Cardiac ventricle fibroblast (primary cell): ENCODE data around the gene AQP4.

DNA sequence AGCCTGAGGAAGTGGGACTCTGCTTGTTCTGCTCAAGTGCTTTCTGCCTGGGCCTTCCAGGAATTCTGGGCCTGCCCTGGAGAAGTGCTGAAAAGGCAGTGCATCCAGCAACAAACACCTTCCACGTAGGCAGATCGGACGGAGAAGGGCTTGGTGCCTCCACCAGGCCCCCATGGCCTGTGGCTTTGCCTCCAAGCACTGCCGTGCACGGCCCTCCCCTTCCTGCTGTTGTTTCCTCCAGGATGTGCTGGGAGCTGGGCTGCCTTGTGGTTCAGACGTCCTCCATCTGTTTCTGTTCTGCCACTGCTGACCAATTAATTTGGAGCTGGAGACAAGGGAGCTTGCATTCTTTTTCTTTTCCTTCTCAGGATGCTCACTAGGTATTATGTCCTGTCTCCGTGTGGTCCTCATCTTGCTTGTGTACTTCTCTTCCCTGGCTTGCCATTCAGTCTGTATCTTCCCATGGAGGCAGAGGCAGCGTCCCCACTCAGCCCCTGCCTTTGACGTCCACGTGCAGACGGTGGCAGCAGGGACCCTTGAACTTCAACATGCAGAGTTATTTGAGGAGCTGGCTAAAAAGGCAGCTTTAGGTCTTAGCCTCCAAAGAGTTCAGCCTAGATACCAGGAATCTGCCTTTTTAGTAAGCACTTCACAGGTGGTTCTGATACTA is 197.1 kb downstream of the HRH4 start:
- RAMPAGE, long total RNA = no peak

DNA sequence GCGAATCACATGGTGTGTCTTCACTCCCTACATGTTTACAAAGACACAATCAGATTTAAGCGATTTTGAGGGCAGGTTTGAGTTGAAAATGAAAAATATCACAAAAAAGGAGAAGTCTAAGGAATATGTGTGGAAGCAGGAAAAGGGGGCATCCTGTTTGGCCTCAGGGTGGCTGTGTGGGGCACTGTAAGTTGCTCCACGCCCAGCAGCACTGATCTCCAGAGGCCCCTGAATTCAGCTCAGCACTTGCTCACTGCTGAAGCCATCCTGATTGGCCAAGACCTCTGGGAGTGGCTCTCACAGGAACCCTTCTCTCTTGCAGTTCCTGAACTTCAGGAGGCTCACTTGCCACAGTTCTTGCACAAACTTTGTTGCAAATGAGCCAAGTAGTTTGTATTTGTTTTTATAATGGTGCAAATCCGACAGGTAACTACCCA is 363.5 kb downstream of the ZNF521 start:
- RAMPAGE, long total RNA = no peak

- RAMPAGE, long total RNA = no peak
Observed at GRCh38 chr18:25284304-25284700, 67.7 kb downstream of the ZNF521 start.

DNA sequence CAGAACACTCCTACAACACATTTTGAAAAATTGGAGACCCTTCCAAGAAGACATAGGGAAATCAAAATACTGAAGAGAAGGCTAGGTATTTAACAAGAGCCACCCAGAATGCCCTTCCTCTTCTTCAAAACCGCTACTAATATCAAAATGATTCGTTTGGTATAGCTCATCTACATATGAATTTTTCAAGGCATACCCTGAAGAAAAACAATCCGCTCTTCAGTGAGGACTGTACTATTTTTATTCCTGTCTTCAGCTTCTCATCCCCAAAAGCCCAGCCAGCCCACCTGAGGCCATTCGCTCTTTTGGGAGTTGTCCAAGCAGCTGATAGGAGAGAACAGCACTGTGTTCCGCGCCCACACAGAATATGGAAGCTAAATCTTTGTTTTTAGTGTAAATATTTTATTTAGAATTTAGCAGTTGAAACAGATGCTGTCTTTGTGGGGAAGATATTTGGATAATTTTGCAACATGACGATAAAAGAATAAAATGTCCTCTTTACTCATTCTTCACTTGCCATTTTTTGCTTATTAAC is 3.6 kb downstream of the ZNF521 start:
- RAMPAGE, long total RNA = no peak

DNA sequence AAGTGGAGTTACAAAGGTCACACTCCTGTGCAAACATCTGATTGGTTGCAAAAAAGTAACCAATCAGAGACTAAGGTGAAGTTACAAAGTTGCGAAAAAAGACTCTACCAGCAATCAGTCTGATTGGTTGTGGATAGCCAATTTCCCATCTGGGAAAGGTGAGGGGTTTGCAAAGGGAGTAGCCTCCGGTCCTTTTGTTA is 131.9 kb downstream of the SS18 start:
- RAMPAGE, long total RNA = no peak

DNA sequence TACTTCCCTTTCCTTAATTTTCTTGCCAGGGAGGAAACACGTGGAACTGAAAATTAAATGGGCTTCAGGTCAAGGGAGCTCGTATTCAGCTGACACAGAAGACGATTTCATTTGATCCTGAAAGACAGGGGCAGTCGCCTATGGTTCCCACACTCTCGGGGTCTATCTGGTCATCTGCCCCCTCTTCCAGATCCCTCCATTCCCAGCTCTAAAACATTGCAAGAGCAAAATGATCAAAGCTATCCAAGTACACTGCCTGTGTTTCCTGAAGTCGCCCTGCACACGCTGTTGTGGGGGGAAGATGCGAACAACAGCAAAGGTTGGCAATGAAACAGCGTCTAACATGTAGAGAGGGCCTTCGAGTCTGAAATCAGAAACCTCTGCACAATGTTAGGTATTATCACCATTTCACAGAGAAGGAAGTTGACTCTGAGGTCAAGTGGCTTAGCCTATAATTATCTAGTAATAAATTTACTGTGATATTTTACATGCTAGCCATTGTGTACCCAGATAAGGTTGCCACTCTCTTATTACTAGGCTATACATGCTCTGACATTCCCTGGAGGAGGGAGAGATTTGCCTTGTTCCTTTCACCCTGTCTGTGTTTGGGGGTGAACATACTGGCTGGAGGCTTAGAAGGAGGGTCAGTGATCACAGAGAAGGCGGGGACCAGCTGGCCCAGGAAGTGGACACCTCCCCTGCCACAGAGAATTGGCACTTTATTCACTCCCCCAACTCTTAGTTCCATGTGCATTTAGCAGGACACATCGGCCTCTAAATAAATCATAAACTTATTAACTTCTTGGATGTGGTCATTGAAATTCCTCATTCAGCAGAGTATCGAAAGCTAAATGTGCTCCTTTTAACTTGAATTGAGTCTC is 36.9 kb downstream of the KCTD1 start:
- RAMPAGE, long total RNA = no peak

DNA sequence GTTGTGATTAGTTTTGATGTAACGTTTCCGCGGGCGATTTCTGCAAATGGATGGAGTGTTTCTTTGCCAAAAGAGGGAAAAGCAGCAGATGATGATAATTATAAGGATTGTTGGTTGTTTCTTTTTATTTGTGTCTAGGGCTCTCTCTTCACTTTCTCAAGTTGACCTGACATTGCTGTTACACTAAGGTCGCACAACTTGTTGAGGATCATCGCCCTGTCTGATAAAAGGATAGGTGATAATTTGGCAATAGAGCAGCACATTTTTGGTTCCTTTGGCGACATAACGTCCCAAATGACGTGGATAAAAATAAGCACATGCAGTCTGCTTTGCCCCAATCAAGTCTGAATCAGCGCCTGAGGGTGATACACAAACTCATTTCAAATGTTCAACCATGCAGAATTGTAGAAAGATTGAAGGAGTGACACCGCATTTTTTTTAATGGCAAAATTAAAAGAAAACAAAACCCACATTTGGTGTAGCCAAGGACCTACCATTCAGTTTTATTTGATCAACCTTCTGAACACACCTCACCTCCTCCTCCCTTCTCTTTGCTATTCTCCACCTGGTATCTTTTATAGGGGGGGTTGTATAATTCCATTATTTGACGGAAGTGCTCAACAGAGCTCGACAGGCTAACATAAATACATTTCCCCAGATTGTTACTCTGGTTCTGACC is 109.6 kb upstream of the KCTD1 start:
- RAMPAGE, long total RNA = no peak

DNA sequence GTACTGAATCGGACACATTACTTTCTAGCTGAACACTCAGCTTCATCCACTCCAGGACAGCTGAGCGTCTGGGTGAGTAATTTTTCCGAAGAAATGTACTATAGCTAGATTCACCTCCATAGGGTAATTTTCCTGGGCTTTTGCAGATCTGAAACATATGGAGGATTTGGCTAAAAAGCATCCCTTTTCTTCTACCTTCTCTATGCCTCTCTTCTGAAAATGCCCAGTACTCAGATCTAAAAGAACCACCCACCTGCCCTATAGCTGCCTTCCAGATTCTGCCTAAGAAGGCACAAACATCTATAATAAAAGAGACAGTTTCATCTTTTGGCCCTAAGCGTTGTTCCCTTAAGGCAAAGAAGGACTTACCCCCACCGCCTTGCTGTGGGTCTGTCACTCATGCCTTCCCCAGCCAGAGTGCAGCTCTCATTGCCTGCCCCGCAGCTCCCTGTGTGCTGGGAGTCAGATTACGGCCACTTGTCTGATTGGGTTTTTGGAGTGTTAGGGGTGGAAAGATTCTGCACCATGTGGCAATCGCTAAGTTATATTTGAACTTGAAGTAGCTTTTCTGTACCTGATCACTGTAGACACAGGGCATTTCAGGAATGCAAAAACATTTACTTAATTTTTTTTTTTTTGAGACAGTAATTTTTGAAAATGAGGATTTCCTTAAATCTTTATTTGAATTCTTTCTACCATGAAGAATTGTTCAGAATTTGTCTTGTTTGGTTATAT is at the start of gene AQP4:
AQP4 (minus strand) TSS at position 419 of the 735 bp plus-strand sequence.
- RAMPAGE, long total RNA = no peak

- RAMPAGE, long total RNA = no peak
Observed at GRCh38 chr18:28177497-28178242, 740 bp upstream of the CDH2 start.

DNA sequence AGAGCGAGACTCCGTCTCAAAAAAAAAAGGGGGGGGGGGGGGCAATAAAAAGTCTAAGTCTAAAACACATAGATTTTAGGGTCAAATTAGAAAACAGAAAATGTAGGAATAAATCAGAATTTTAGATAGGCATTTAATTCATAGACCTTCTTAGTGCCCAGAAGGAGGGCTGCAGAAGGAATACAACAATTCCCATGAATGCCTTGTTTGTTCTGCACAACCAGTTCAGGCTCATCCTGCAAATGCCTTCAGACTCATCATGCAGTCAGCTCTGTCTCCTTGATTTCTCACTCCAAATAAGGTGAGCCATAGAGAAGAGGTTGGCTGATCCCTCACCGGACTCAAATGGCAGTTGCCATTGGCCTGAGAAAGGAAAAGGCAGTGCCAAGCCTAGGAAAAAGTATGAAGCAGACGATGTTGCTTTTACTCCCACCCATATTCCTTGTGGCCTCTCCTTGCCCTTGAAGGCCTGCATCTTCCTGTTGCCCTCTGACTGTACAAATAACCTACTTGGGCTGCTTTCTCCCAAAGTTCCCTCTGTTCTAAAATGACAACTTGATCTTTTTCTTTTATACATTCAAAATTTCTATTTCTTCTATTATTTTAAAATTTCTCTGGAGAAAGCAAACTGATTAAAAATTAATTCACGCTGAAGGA is 50.3 kb downstream of the DSC3 start:
- RAMPAGE, long total RNA = no peak

GRCh38 chr18:31244651-31245387 is 73.1 kb upstream of the DSG1 start:
- RAMPAGE, long total RNA = no peak

DNA sequence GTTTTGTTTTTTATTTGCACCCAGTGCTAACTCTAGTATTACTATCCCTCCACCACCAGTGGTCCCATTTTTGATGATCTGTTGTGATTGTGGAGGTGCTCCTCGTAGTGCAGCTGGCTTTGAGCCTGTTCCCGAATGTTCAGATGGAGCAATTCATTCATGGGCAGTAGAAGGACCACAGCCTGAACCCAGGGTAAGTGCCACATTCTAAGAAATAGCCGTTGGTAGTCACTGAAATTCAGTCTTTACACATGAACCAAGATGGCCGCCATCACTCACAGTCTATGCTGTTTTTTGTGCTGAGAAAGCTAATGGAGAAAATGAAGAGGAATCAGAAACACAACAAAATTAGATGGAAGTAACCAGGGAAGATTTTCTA is 25.4 kb downstream of the DSG1 start:
- RAMPAGE, long total RNA = no peak

DNA sequence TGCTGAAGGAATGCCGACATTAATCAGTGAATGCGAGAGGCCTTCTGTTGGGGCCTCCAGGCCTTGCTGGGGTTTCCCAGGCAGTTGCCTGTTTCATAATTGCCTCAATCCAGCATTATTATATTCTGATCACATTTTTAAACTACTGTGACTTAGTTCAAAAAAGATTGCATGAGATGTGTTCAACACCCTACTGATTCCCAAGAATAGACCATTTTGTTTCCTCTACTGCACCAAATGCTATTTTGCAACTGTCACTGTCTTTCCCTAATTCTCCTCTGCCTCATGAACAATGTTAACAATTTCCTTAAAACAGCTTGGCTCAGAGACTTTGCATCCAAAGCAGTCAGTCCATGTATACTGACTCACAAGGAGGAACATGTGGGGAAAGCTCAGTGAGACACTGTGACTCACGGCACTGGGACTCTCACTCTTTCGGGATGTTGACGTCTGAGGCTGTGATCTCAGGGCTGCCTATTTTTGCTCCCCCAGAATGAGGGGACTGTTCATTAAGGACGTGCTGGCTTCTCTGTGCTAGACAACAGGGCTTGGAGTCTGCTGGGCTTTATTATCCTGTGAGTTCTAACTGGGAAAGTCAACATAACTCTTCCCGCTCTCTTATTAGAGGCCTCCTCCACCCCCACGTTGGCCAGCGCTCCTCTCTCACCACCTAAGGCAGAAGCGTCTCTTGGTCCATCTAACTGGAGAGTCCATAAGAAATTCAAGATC is 10.4 kb upstream of the DSG2 start:
- RAMPAGE, long total RNA = no peak

DNA sequence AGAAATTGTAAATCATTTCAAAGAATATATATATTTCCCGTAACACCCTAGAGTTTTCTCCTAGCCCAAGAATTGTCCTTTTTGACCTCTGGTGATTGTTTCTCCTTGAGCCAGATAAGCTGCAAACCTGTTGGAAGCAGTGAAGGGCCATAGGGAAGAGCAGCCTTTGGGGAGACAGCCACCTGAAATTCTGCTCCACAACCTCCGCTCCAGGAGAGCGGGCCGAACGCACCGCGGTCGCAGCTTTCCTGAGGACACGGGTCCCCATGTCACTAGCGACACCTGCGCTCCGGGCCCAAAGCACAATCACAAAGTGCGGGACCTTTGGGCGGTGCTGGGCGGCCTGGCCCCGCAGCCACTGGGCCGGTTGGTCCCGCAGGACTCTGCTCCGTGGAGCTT is 593 bp upstream of the DSG2 start:
- RAMPAGE, long total RNA = no peak

GRCh38 chr18:31500119-31500851 is 2.3 kb downstream of the DSG2 start:
- RAMPAGE, long total RNA = no peak

- RAMPAGE, long total RNA = no peak
Observed at GRCh38 chr18:31581399-31581936, 10.2 kb upstream of the TTR start.

- RAMPAGE, long total RNA = no peak
Observed at GRCh38 chr18:31684061-31684452, 324 bp downstream of the B4GALT6 start.

- RAMPAGE, long total RNA = no peak
Observed at GRCh38 chr18:31723778-31724962, 36.5 kb downstream of the SLC25A52 start.

GRCh38 chr18:31819178-31819628 is 58.5 kb upstream of the SLC25A52 start:
- RAMPAGE, long total RNA = no peak

- RAMPAGE, long total RNA = no peak
Observed at GRCh38 chr18:32283538-32283926, 93.7 kb downstream of the MEP1B start.